Thyroid gland (tissue), 7 donors: ENCODE data around the genes GPS2, KCTD11 and SHBG.

DNA sequence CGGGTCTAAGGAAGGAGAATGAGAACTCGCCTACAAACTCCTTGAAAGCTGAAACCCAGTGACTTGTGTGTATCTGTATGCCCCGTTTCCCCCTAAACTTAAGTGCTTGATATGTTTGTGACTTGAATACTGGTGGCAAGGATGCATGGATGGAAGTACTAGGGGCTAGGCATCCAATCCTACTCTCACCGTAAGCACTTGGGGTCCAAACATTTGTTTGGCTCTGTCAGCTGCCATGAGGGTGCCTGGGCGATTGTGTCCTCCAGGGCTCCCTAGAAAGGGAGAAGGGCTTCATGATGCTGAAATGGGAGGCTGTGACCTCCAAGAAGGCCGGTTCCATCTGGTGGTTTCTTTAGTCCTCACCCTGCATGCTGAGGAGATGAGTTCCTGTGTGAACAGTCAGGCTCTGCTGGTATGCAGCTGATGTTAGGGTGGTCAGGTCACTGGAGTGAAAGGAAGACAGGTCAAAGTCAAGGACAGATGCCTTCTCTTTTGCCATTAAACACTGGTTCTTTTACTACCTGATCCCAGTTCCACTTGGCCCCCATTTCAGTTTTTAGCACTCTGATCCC lies 1.4 kb downstream of the GPS2 start:
- PRO-cap, 2 experiments = no peak in any of the 2 experiments
- RAMPAGE, long total RNA, 5 experiments = no peak in any of the 5 experiments

DNA sequence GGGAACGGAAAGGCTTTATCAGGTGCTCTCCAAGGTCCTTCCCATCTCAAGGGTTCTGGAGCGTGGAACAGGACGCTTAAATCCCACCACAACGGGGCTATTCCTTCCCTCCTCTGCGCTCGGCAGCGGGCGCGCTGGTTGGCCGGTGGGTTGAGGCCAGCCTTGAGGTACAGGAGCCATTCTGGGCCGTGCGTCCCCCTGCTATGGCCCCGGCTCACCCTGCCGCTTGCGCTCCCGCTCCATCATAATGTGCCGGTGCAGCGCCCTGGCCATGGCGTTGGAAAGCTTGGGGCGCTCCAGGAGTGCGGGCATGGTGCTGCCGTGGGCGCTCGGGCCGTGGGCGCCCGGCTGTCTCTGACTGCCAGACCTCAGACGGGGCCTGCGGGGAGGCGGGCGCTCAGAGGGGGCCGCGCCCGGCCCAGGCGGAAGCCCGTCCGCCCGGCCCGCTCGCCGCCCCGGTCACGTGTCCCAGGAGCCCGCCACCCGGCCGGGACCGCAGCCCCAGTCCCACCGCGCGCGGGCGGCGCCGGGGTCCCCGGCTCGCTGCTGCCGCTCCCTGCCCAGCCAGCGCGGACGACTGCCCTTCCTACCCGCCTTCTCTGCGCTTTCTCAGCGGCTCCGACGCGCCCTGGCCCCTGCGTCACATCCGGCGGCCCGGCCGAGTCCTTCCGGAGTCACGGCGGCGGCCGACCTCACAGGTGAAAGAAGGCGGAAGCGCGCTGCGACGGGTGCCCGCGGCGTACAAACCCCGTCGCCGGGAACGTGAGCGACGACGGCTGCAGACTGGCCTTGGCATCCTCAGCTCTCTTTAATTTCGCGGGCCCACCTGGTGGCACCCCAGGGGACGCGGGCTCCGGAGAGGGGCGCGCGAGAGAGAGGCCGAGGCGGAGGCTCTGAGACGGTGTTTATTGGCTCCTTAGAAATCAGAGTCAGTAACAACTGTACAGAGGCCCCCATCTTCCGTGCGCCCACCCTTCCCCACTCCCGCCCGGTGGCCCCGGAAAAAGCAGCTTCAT lies at the start of gene GPS2:
Gene GPS2 (minus strand): TSS at position 620 of the 1,016 bp plus-strand sequence.
- PRO-cap, 2 experiments = peak in 2 of 2 experiments; most common plus-strand start position 671 of the sequence (in 2); most common minus-strand start position 579 of the sequence (in 2)
- RAMPAGE, long total RNA, 5 experiments = start-site peak on the minus strand in 5 of 5 experiments, centred at positions 615 to 622 of the sequence, 1,116 to 7,295 reads per replicate

DNA sequence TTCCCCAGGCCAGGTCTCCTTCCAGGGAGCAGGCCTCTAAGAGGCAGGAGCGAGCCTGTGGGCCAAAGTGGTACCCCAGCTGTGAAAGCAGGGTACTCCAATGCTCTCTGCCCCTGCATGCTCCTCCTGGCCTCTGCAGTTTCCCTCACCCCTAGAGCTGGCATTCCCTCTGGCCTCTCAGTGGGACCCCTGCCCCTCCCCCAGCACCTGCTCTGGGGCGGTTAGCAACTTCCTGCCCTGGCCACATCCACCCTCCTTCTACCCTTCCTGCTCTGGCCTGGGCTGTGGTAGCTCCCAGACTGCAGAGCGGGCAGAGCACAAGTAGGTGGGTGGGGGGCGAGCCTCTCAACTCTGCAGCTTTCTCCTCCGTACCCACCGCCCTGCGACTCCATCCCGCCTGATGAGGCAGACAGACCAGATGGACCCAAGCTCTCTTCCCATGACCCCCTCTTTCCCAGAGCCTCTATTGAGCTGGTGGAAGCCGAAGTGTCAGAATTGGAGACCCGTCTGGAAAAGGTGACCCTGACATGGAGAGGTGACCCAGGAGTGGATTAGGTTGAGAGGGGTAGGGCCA lies 612 bp downstream of the ACAP1 start:
- PRO-cap, 2 experiments = no peak in any of the 2 experiments
- RAMPAGE, long total RNA, 5 experiments = no peak in any of the 5 experiments

DNA sequence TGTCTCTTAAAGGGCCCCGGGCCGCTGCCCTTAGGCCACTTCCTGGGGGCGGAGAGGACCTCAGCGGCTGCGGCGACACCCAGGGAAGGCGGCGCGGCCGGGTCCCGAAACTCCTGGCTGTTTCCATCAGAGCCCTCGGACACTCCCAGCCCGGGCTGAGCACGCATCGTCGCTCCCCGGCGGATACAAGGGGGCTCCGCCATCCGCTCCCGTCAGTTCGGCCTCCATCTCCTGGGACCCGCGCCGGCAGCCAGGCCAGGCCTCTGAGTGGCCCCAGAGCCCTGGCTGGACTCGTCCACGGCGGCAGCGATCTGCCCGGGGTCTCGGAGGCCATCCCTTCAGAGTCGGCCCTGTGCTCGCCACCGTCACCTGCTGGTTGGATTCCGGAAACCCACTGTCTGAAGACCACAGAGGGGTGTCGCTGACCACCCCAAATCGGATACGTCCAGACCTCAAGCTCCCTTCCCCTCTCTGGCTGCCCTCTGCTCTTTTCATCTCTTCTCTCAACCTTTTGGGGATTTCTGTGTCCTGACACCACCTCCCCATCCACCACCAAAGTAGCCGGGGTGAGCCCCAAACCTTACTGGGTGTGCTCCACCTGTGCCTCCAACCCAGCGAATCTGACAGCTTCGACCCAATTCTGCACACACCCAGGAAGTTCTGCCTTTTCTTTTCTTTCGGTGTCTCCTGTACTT lies at the start of gene KCTD11:
Gene KCTD11 (plus strand): TSS at position 38 of the 695 bp plus-strand sequence.
- PRO-cap, 2 experiments = peak in 2 of 2 experiments; most common plus-strand start position 38 of the sequence (in 2); most common minus-strand start position 374 of the sequence (in 1)
- RAMPAGE, long total RNA, 5 experiments = start-site peak on the plus strand in 2 of 5 experiments, centred at positions 39 to 45 of the sequence, 153 to 173 reads per replicate; start-site peak on the minus strand in 1 of 5 experiments, centred at position 345 of the sequence, 13 reads per replicate

- PRO-cap, 2 experiments = peak in 2 of 2 experiments; most common plus-strand start chr17:7403900 (in 2)
- RAMPAGE, long total RNA, 5 experiments = no peak in any of the 5 experiments
Observed at GRCh38 chr17:7403840-7404015, 169 bp downstream of the TMEM256 start.

GRCh38 chr17:7476114-7477035 lies 3.1 kb downstream of the ZBTB4 start:
- PRO-cap, 2 experiments = no peak in any of the 2 experiments
- RAMPAGE, long total RNA, 5 experiments = no peak in any of the 5 experiments

DNA sequence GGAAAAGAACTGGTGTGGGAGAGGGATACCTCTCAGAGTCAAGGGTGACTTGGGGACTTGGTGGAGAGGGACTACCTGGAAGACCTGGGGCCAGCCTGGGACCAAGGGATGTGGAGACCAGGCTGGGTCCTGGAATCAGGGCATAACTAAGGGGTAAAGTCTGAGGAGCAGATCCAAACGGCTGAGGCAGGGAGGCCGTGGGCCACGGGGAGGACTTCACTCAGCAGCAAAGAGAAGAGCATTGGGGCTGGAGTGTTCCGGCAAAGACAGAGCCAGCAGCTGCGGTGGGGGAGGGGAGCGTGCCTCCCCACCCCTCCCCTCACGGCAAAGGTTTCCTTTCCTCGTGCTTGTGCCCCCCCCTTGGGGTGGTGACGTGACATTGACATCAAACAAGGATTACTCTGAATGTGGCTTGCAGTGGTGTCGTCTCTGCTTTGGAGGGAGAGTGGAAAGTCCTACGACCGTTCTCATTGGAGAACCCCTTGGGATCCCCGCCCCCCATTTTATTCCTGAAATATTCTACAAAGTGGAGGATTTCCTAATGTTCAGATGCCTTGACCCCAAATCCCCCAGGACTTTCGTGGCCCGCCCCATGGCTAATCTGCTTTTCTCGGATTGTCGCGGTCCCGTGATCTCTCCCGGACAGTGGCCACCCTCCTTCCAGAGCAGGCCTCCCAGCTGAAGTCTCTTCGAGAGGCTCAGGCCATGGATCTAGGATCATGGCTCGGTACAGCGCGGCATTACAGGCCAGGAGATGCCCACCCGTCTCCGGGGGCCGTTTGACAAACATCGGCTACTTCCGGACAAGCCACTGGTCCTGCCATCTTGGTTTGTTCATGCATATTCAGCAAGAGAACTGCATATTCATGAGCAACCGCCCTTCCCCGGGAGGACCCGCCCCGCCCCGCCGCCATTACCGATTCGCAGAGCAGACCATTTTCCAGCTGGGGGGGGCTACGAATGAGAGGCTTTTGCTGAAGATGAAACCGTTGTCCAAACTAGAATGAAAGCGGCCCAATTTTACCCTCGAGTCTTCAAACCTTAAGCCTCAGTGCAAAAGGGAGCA lies 2.2 kb downstream of the SLC35G6 start:
- PRO-cap, 2 experiments = peak in 2 of 2 experiments; most common plus-strand start position 913 of the sequence (in 2); most common minus-strand start position 838 of the sequence (in 2)
- RAMPAGE, long total RNA, 5 experiments = no peak in any of the 5 experiments

DNA sequence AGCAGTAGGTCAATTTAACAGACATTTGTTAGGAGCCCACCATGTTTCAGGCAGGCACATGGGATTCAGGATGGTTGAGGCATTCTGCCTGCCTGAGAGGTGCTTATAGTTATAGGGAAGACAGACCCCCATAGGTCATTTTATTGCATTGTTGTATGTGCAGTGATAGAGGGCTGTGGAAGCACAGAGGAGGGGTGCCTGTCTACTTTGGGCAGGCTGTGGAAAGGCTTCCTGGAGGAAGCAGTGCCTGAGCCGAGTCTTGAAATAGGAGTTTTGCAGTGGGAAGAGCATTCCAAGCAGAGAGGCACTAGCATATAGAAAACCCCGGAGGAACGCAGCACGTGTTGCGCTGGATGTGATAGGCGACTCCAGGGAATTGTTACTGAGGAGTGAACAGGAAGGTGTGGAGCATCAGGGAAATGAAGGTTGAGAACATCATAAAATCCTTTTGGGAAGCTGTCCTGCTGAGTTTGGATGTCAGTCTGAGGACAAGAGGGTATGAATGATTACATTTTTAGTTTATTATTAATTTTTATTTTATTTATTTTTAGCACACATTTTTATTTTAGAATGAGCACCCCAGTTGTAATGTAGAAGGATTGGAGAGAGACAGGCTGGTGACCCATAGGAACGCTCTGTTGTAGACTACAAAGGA lies 12.0 kb downstream of the SLC35G6 start:
- PRO-cap, 2 experiments = no peak in any of the 2 experiments
- RAMPAGE, long total RNA, 5 experiments = no peak in any of the 5 experiments

DNA sequence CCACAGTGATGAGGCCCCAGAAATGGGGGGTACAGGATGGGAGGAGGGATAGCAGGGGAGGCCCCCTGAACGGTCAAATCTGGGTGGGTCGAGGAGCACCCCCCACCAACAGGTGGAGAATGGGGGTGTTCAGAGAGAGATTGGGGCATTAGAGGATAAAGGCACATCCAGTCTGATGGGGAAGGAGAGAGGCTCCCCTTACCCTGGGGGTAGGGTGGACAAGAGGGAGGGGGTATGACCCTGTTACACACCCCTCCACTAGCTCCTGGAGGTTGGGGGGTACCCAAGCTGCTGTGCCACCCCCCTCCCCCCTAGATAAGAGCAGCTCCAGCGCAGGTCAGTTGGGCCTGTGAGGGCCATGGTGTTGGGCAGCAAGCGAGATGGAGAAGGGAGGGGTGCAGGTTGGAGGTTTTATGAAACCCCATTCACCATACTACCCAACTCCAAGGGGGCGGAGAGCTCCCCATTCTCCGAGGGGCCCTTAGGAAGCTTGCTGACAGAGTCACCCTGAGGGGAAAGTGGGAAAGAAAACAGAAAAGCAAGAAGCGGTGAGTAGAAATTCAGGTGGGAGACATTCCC lies 1.6 kb upstream of the SOX15 start:
- PRO-cap, 2 experiments = no peak in any of the 2 experiments
- RAMPAGE, long total RNA, 5 experiments = no peak in any of the 5 experiments

GRCh38 chr17:7627925-7628287 lies 285 bp upstream of the SAT2 start:
- PRO-cap, 2 experiments = peak in 2 of 2 experiments; most common plus-strand start chr17:7627994 (in 2)
- RAMPAGE, long total RNA, 5 experiments = no peak in any of the 5 experiments

DNA sequence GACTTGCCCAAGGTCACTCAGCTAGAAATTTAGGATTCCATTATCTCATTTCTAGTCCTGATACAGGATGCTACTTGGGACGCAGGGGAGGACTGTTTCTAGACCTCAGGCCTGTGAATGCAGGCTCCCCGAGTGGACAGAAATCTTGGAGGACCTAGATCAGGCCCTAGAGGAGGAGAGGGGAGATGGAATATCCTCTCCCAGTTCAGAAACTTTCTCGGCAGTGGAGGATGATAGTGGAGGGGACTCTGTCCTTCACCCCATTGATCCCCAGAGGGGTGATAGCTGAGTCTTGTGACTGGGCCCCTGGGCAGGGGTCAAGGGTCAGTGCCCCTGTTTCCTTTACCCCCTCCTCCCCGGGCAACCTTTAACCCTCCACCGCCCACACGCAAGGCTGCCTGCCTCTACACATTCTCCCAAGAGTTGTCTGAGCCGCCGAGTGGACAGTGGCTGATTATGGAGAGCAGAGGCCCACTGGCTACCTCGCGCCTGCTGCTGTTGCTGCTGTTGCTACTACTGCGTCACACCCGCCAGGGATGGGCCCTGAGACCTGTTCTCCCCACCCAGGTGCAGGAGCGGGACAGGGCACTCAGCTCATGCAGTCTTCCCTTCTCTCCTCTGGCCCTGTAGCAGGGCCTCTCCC lies at the start of gene SHBG:
Gene SHBG (plus strand): TSS at position 419 of the 643 bp plus-strand sequence.
- PRO-cap, 2 experiments = no peak in any of the 2 experiments
- RAMPAGE, long total RNA, 5 experiments = no peak in any of the 5 experiments

DNA sequence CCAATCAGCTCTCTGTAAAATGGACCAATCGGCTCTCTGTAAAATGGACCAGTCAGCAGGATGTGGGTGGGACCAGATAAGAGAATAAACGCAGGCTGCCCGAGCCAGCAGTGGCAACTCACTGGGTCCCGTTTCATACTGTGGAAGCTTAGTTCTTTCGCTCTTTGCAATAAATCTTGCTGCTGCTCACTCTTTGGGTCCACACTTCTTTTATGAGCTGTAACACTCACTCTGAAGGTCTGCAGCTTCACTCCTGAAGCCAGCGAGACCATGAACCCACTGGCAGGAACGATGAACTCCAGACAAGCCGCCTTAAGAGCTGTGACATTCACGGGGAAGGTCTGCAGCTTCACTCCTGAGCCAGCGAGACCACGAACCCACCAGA lies 9.0 kb upstream of the ATP1B2 start:
- PRO-cap, 2 experiments = no peak in any of the 2 experiments
- RAMPAGE, long total RNA, 5 experiments = no peak in any of the 5 experiments

DNA sequence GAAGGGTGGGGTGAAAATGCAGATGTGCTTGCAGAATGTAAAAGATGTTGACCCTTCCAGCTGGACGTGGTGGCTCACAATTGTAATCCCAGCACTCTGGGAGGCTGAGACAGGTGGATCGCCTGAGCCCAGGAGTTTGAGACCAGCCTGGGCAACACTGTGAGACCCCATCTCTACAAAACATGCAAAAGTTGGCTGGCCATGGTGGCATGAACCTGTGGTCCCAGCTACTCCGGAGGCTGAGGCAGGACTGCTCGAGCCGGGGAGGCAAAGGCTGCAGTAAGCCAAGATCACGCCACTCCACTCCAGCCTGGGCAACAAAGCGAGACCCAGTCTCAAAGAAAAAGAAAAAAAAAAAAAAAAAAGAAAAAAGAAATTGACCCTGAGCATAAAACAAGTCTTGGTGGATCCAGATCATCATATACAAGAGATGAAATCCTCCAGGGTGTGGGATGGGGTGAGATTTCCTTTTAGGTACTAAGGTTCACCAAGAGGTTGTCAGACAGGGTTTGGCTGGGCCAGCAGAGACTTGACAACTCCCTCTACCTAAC lies 17.8 kb downstream of the ATP1B2 start:
- PRO-cap, 2 experiments = no peak in any of the 2 experiments
- RAMPAGE, long total RNA, 5 experiments = no peak in any of the 5 experiments

DNA sequence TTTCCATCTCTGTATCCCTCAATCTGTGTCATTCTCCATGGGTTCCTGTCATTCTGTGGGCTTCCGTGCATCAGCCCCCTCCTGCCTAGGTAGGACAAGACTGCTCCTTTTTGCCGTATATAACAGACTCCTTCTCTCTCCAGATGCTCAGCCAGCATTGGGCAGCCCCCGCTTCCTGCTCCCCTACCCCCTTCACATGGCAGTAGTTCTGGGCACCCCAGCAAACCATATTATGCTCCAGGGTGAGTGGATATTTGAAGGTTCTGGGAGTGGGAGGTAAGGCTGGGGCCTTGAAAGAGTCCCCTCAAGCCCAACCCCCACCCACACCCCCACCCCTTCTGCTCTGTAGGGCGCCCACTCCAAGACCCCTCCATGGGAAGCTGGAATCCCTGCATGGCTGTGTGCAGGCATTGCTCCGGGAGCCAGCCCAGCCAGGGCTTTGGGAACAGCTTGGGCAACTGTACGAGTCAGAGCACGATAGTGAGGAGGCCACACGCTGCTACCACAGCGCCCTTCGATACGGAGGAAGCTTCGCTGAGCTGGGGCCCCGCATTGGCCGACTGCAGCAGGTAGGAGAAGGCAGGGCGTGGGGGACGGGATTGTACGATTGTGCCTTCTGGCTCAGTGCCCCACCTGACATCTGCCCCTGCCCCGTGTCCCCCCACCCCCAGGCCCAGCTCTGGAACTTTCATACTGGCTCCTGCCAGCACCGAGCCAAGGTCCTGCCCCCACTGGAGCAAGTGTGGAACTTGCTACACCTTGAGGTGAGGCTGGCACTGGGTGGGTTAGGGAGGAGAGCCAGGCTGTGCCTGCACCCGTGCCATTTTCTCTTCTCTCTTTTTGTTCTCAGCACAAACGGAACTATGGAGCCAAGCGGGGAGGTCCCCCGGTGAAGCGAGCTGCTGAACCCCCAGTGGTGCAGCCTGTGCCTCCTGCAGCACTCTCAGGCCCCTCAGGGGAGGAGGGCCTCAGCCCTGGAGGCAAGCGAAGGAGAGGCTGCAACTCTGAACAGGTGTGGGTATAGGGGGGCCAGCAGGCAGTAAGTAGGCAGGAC lies 8.8 kb upstream of the TMEM88 start:
- PRO-cap, 2 experiments = no peak in any of the 2 experiments
- RAMPAGE, long total RNA, 5 experiments = no peak in any of the 5 experiments

DNA sequence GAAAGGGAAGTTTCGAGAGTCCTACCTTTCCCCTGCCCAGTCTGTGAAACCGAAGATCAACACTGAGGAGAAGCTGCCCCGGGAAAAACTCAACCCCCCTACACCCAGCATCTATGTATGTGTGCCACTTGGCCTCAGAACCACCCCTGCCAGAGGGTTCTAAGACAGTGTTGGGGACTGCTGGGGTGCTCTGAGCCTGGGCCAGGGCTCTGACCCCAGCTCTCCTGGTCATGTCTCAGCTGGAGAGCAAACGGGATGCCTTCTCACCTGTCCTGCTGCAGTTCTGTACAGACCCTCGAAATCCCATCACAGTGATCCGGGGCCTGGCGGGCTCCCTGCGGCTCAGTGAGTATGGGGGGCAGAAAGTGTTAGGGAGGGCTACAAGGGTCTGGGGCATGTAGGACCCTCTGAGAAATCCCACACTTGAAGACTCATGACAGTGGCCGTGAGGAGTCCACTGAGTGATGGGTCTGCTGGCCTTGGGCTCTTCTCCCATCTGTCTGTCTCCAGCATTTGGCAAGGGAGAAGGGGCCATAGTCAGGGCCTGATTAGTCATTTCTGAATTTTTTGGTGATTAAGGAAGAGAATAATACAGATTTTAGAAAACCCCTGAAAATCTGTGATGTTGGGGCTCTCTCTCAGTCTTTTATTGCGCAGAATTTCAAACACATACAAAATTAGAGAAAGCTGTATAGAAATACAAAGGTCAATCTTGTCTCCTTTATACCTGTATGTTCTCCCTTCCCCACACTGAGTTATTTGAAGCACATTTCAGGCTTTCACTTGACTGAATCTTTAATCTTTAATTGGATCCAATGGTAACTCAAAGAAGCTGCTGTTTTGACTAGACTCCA lies 4.8 kb upstream of the TMEM88 start:
- PRO-cap, 2 experiments = no peak in any of the 2 experiments
- RAMPAGE, long total RNA, 5 experiments = no peak in any of the 5 experiments

DNA sequence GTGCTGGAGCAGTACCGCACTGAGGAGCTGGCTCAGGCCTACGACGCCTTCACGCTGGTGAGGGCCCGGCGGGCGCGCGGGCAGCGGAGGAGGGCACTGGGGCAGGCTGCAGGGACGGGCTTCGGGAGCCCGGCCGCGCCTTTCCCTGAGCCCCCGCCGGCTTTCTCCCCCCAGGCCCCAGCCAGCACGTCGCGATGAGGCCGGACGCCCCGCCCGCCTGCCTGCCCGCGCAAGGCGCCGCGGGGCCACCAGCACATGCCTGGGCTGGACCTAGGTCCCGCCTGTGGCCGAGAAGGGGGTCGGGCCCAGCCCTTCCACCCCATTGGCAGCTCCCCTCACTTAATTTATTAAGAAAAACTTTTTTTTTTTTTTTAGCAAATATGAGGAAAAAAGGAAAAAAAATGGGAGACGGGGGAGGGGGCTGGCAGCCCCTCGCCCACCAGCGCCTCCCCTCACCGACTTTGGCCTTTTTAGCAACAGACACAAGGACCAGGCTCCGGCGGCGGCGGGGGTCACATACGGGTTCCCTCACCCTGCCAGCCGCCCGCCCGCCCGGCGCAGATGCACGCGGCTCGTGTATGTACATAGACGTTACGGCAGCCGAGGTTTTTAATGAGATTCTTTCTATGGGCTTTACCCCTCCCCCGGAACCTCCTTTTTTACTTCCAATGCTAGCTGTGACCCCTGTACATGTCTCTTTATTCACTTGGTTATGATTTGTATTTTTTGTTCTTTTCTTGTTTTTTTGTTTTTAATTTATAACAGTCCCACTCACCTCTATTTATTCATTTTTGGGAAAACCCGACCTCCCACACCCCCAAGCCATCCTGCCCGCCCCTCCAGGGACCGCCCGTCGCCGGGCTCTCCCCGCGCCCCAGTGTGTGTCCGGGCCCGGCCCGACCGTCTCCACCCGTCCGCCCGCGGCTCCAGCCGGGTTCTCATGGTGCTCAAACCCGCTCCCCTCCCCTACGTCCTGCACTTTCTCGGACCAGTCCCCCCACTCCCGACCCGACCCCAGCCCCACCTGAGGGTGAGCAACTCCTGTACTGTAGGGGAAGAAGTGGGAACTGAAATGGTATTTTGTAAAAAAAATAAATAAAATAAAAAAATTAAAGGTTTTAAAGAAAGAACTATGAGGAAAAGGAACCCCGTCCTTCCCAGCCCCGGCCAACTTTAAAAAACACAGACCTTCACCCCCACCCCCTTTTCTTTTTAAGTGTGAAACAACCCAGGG lies 1.1 kb upstream of the TMEM88 start:
- PRO-cap, 2 experiments = no peak in any of the 2 experiments
- RAMPAGE, long total RNA, 5 experiments = start-site peak on the plus strand in 1 of 5 experiments, centred at positions 807 to 1,076 of the sequence, 5 reads per replicate

- PRO-cap, 2 experiments = peak in 2 of 2 experiments; most common plus-strand start chr17:7856455 (in 2); most common minus-strand start chr17:7855981 (in 2)
- RAMPAGE, long total RNA, 5 experiments = no peak in any of the 5 experiments
Observed at GRCh38 chr17:7855713-7856532, 1.1 kb downstream of the TMEM88 start.

GRCh38 chr17:7880008-7880416 lies 8.6 kb upstream of the CHD3 start:
- PRO-cap, 2 experiments = no peak in any of the 2 experiments
- RAMPAGE, long total RNA, 5 experiments = no peak in any of the 5 experiments

GRCh38 chr17:7887084-7887992 lies 1.3 kb upstream of the CHD3 start:
- PRO-cap, 2 experiments = peak in 2 of 2 experiments; most common plus-strand start chr17:7887821 (in 2); most common minus-strand start chr17:7887414 (in 1)
- RAMPAGE, long total RNA, 5 experiments = no peak in any of the 5 experiments

- PRO-cap, 2 experiments = no peak in any of the 2 experiments
- RAMPAGE, long total RNA, 5 experiments = no peak in any of the 5 experiments
Observed at GRCh38 chr17:7955476-7955811, 23.4 kb downstream of the CNTROB start.